Ascending aorta (tissue), 1 donor: ENCODE data around the gene DSG3.

- PRO-cap = no peak
Measured at GRCh38 chr18:24624990-24625359, 164.5 kb downstream of the HRH4 start.

GRCh38 chr18:24862076-24862801 lies 401.8 kb downstream of the HRH4 start:
- PRO-cap = no peak

GRCh38 chr18:25288835-25289306 lies 63.1 kb downstream of the ZNF521 start:
- PRO-cap = no peak

DNA sequence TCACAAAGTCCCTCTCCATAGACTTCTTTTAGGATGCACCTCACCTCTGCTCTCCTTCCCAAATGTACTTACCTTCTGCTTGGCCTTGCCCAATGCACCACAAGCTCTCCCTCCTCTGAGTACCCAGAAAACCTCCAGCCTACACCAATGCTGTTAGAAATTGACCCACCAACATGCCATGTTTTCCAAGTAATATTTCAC lies 359.5 kb upstream of the ZNF521 start:
- PRO-cap = no peak

DNA sequence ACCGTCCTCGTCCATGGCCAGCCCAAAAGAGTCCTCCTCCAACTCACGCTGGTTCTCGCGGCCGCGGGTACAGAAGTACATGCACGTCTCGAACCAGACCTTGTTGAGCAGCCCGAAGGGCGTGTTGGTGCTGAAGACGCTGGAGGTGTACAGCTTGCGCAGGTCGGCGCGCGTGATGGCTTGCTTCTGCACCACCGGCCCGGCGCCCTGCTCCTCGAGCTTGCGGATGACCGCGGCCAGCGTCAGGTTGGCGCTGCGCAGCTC lies 910 bp downstream of the KCTD1 start:
- PRO-cap = no peak

DNA sequence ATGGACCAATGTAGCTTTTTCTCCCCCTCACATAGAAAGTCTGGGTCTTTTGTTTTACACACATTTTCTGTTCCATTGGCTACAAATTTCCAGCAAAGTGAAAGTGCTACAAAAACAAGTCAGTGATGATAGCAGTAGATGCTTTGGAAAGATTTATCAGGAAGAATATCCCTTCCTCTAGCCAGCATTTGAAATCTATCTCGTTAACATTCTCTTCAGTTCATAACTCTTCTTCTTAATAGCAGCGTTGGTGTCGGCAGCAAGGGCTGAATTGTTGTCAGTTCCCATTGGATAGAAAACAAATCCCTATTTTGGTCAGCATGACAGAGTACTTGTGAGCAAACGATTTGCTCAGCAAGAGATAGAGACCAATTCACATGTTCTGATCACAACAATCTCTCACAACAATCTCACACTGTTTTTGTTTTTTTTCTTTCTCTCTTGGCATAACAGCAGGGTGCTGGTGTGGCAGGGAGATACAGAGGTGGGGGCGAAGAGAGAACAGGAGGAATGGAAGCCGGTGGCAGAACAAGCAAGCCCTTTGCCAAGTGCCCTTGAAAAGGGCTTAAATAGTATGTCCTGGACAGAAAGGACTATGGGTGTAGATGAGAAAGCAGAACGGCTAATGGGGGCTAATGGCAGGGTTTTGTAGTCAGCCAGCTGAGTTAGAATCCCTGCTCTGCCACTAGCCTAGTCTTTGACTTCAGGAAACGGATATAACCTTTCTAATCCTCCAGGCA lies 102.5 kb upstream of the KCTD1 start:
- PRO-cap = no peak

GRCh38 chr18:27184056-27184995 lies 782 bp downstream of the CHST9 start:
- PRO-cap = no peak

DNA sequence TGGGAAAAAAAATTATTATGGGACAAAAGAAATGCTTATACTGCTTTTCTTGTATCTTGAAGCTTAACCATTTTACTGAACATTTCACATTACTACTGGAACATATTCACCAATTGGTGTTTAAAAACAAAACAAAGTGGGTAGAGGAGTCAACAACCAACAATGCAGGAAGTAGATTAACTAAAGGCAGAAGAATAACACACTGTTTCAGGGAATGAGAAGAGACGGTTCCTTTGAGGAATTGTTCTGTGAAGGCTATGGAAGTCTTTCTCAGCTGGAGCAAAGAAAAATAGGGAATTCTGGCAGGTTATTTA lies 113.8 kb downstream of the CDH2 start:
- PRO-cap = no peak

GRCh38 chr18:28112009-28112692 lies 64.8 kb downstream of the CDH2 start:
- PRO-cap = no peak

GRCh38 chr18:28767941-28768230 lies 591.0 kb upstream of the CDH2 start:
- PRO-cap = no peak

DNA sequence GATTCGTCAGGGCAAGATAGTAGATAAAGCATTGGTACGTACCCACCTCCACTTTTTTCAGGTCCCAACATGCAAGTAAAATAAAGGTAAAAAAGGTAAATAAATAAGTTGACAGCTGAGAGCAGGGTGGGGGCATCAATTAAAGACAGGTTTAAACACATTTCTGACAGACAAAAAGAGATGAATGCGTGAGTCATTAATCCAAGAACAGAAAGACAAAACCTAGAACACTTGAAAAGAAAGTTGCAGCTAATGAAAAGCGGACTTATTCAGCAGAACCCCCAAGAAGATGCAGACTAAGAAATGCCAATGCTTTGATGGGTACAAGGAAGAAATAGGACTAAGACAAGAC lies 979.6 kb upstream of the CDH2 start:
- PRO-cap = no peak

GRCh38 chr18:29156948-29157443 lies 980.1 kb upstream of the CDH2 start:
- PRO-cap = no peak

- PRO-cap = no peak
Measured at GRCh38 chr18:31024113-31024570, 18.4 kb downstream of the DSC3 start.

GRCh38 chr18:31157073-31157690 lies 5.5 kb downstream of the DSC1 start:
- PRO-cap = no peak

GRCh38 chr18:31202960-31203420 lies 40.3 kb upstream of the DSC1 start:
- PRO-cap = no peak

GRCh38 chr18:31206778-31207364 lies 44.2 kb upstream of the DSC1 start:
- PRO-cap = no peak

DNA sequence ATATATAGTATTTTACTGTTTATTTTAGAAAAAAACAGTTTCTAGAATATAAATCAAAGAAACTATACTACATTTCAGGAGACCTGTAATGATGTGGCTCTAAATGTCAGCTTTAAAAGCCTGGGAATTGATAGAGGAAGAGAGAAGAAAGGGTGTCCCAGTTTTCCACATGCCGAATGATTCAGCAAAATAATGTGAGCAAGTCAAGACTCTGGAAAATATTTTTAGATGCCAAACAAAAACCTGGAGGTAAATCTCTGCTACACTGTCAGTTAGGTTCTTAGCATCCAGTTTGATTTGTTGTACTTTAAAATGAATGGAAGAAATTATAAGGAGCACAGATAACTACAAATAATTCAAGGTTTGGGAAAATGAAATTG lies 67.0 kb upstream of the DSG1 start:
- PRO-cap = no peak

- PRO-cap = no peak
Measured at GRCh38 chr18:31376976-31377298, 360 bp downstream of the DSG4 start.

GRCh38 chr18:31447382-31448117 lies at the start of gene DSG3:
TSS of gene DSG3 (plus strand) at chr18:31447741.
- PRO-cap = no peak

DNA sequence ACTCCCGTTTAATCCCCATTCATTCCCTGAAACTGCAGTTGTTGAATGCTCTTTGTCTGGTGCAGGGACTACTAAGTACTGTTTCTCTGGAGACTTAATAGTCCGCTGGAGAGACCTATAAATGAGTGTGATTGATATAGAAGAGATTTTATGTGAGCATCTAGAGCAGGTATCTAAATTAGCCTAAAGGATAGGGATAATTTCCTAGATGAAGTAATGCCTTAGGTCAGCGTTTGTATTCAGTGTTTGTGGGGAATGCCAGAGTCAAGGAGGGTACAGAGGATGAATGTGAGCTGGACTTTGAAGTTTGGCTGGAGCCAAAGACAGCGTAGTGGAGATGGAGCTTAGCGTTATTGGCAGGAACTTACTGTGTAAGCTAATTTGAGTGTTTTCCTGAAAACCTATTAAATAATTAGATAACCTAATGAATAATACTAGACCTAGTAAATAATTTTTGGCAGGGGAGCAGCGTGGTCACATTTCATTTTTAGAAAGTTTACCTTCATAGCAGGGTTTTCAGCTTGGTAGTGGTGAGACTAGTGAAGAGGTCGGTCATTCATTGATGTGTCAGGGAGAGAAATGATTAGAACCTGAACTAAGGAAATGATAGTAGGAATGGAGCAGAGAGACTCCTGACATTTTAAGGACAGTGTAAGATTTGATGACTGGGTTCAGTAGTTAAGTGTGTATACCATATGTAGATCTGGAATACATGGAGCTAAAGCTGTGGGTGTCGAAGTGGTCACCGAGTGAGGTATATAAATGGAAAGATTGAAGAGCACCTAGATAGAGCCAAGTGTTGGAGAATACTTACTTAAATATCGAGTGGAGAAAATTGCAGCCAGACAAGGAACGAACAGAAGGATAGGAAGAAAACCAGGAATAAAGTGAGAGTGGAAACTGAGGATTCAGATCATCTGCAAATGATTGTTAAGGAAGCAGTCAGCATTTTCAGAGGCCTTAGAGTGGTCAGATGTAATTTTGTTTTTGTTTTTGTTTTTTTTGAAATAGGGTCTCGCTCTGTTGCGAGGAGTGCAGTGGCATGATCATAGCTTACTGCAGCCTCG lies 4.4 kb downstream of the RNF138 start:
- PRO-cap = no peak